ENCODE measurements around the gene EPYC.

GRCh38 chr12:89081170-89081597 lies 271.1 kb downstream of the DUSP6 start:
- PRO-cap, result no peak
- RAMPAGE, long total RNA, result no peak

GRCh38 chr12:89087249-89087665 lies 265.0 kb downstream of the DUSP6 start:
- PRO-cap, result no peak
- RAMPAGE, long total RNA, result no peak

DNA sequence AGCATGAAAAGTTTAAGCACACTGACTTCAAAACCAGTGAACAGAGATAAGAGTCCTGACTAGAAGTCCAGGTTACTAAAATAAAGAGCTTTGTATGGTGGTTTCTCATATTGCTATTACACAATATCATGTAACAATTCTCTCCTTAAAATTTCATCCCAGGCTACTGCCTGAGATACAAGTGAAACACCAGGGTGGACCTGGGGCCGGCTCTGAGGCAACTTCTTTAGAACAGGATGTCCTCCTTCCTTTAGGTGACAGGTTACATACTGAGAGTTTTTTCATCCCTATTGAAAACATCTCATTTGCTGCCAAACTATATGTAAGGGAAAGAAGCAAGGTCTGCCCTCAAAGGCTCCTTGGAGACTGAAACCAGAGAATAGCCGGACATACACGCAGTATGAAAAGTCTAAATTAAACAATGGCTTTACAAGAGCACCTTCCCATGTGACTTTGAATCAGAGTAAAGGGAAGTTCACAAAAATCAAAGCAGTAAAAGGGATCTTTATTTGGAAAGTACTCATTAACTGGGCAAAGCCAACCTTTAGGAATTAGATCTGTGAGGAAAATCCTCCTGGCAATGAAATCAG lies 139.9 kb downstream of the DUSP6 start:
- PRO-cap, result no peak
- RAMPAGE, long total RNA, result no peak

- PRO-cap, result no peak
- RAMPAGE, long total RNA, result no peak
Measured at GRCh38 chr12:89344830-89345430, 7.4 kb downstream of the DUSP6 start.

DNA sequence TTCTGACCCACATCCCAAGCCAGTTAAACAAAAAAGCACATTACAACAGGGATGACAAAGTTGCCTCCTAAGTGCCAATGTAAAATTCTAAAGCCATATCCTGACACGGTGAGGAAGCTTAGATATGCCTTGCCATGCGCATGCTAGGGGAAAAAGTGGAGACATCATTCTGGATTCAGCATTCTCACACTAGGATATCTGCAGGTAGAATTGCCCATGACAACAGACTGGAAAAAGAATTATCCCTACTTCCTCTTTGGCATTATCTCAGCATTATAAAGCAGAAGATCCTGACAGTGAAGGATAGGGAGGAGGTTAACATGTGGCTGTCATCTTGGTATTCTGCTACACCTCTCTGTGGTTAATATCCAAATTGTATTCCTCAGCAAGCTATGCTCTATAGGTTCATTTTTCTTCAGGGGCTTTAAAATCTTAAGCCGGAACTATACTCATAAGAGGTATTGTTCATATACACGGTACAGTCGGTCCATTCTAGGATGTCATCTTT lies 4.9 kb downstream of the DUSP6 start:
- PRO-cap, result no peak
- RAMPAGE, long total RNA, result no peak

GRCh38 chr12:89528170-89528917 lies 2.5 kb upstream of the POC1B start:
- PRO-cap, result no peak
- RAMPAGE, long total RNA, result no peak

GRCh38 chr12:89666954-89667734 lies 41.5 kb downstream of the ATP2B1 start:
- PRO-cap, result no peak
- RAMPAGE, long total RNA, result no peak

DNA sequence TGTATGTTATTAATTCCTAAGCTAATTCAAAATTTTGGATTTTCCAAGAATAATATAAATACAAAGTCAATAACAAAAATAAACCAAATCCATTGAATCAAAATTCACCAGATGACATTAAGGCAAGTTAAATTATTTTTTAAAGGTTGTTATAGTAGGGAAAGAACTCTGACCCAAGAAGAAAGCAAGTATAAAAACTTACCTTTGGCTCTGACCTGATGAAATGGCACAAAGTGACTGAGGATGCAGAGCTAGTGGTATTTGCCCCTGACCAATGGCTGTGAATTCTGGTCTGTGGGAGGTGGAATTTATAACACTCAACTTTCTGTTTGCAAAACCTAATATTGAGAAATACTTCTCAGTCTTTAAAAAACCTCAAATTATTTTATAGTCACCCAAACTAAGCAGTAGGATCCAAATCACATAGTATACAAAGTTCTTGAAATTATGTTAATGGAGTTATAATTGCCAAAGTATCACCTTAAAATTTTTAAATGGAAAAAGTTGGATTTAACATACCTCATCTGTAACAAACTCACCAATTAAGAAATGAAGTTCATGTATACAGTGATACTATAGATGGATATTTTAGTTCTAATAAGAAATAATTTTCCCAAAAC lies at the start of gene EPYC:
TSS of gene EPYC (minus strand) at position 228 of the 620 bp plus-strand sequence.
- PRO-cap, result no peak
- RAMPAGE, long total RNA, result no peak

GRCh38 chr12:91138284-91138910 lies 27.1 kb upstream of the LUM start:
- PRO-cap, result no peak
- RAMPAGE, long total RNA, result no peak

DNA sequence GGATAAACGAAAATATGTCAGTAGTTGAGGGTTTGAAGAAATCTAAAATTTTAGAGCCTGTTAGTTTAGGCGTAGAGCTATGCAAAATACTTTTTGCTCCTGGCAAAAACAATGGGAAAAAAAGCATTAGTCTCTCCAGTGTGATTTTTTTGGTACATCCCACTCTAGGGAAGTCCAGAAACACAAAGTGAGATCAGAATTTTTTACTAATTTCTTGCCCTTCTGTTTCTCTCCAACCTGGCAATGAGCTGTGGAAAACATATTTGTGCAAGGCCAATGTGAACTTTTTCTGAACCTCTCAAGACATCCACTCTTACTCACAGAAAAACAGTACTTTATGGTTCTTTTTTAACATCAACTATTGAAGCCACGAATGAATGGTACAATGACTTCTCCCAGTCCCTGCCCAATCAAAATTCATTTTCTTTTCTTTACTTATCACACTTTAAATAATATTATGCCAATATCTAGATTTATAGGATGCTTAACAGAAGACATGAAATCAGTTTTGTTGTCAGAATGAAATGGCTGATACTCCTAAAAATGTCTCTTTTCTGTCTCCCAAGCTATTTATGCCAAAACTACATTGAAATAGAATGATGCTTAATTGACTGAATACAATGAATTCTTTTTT lies 57.0 kb upstream of the DCN start:
- PRO-cap, result no peak
- RAMPAGE, long total RNA, result no peak

DNA sequence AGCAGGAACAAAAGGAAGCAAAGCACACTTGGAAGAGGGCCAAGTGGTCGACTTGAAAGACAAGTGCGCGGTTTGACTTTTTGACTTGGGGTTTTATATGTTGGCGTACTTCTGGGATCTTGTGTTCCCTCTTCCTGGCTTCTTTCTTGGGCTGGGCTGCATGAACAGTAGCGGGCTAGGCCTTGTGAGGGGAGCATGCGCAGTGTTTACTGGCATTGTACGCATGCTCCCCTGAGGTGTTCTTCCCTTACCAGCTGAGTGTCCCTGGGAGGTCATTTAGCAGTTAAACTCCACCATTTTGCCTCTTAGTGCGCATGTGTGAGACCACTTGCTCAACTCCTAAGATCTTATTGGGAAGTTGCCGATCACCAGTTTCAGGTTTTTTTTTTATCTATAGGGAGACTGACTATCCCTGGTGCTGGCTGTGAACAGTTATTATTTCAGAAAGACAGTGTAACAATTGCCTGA lies 369.5 kb upstream of the DCN start:
- PRO-cap, result no peak
- RAMPAGE, long total RNA, result no peak

DNA sequence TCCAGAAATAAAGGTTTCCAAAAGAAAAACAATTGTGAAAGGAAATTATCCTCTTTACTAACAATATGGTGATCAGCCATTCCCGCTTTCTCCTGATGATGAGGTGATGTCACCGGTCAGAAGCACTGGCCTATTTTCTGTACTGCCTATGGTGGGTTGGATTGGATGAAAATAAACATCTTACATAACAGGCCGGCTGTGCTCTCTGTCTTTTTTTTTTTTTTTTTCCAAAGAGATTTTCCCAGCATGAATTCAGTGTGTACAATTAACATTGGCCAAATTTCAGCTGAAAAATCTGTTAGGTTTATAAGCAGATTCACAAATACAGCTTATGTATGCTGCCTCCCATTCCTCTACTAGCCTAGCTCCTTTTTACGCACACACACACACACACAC lies 396.2 kb upstream of the DCN start:
- PRO-cap, result no peak
- RAMPAGE, long total RNA, result no peak

DNA sequence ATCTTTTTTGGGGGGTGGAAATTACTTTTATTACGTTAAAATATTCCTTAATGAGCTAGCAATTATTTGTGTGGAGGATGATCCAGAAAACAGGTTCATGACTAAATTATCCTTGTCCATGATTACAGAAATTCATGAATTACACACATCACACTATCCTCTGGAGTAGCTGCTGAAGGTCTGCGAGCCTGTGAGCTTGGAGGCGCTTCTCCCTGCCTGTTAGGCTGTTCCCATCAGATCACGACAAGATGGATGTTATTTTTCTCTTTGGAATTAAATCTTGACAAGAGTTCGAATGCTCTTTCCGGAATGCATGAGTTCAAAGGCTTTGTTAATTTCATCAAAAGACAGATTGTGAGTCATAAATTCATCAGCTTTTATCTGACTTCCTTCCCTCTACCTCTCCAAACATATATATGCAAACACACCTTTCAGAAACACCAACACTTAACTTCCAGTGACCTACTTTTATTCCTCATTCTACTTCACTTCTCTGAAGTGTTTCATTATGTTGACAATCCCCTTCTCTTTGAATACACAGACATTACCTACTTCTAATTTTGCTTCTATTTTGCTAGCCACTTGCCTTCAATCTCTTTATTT lies 274.7 kb downstream of the BTG1 start:
- PRO-cap, result no peak
- RAMPAGE, long total RNA, result no peak

DNA sequence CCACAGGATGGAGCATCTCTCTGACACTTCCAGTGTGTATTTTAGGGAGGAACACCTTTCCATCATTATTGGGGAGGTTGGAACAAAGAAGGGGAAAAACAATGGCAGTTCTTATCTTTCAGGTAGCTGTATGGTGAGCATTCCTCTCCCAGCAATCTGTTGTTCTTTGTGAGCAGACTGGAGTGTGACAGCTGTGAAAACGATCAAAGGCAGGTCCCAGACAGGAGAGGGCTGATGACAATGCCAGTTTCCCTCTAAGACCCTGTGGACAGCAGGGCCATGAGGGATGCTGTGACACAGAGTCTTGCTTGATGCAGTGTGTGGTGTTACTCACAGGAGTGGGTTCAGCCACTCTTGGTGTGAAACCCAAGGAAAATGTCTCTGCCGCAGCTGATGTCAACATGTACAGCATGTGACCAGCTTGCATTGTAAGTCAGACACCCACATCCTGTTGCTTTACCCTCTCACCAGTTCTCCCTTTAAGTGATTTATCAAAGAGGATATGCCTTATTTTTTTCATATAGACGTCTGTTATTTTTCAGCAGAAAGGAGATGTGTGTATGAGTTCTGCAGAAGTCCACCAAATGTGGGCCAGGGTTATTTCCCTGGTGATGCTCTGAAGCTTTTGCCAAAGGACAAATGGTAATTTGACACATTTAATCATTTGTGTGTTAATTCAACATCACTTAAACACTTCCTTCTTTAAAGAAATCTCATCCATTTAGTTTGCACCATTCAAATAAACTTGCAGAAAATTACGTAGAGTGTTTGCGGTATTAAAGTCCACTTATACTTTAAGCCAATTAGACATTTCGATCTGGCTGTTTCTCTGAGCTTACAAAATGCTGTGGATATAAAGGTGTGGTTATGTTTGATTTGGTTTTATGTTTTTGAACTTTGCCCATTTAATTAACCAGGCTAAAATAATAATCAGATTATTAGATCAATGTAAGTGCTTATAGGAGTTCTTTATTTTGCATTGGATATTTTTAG lies 268.5 kb downstream of the BTG1 start:
- PRO-cap, result no peak
- RAMPAGE, long total RNA, result no peak

DNA sequence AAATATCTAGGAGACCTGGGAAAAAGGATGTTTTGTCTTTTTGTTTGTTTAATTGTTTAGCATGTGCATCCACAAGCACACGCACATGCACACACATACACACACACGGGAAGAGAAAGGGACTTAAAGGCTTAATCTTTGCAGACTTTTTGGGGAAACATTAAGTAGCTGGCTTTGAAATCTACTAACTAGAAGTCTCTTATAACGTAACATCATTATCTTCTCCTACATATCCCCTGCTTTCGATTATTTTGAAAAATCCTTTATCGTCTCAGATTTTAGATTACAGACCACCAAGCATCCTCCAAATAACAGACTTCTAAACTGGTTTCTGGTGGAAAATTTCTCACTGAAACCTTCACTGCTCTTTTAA lies 37.5 kb downstream of the BTG1 start:
- PRO-cap, result no peak
- RAMPAGE, long total RNA, result no peak

DNA sequence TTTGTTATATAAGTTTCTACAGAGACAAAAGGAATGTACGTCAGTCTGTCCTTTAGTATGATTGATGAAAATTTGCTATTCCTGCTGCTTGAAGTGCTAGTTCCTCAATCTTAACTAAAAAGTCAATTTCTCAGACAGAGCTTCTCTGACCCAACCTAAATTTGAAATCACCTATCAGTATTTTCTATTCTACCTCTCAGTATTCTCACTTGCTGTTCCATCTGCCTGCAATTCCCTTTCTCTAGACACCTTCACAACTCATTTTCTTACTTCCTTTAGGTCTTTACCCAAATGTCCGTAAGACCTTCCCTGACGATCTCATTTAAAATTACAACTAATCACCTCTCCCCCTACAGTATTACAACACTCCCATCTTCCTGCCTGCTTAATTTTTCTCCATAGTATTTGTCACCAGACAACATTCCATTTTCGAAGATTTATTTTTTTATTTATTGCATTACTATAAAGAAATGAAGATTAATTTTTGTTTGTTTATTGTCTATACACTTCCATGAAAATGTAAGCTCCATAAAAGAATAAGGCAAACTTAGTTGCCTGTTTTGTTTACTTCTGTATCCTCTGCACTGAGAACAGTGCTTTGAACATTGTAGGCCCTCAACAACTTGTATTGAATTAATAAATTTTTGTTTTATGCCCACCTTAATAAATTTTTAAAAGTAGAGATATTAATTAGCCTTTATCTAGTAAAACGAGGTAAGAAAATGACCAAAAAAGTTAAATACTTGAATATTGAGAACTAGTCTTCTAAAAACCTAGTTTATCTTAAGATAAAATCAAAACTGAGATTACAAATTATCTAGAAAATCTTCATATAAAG lies 28.9 kb downstream of the BTG1 start:
- PRO-cap, result no peak
- RAMPAGE, long total RNA, result no peak

GRCh38 chr12:92132988-92133698 lies 12.5 kb downstream of the BTG1 start:
- PRO-cap, result no peak
- RAMPAGE, long total RNA, result no peak

DNA sequence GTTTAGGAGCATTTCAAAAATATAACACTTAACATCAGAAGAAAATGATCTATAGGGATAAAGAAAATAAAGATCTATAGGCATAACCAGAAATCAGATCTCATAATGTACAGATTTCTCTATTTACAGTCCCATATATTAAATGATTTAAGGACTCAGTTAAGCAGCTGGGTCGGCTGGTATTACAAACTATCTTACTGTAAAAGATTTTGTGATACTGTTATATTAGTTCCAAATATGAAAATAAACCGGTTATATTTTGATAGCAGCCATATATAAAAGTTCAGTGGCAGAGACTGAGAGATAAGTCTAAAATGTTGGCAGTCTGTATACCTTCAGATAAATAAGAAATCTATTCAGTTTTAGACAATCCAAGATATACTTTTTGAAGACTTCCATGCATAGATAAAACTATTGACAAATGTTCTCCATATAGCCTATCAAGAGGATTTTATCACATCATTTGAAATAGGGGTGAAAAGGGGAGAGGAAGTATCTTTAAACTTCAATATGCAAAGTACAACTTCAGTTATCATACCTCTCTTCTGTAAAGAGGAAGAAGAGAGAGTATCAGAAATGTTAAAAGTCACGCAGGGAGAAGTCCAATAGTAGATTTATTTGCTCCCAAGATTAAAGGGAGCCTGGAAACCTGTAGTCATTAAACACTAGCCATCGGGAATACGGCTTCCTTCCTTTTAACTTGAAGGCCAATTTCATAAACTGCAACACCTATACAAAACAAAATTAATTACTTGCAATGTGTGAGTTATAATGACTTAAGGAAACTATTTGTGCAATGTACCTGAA lies 5.0 kb downstream of the BTG1 start:
- PRO-cap, result unidirectional peak, plus-strand start at position 573 of the sequence
- RAMPAGE, long total RNA, result no peak

DNA sequence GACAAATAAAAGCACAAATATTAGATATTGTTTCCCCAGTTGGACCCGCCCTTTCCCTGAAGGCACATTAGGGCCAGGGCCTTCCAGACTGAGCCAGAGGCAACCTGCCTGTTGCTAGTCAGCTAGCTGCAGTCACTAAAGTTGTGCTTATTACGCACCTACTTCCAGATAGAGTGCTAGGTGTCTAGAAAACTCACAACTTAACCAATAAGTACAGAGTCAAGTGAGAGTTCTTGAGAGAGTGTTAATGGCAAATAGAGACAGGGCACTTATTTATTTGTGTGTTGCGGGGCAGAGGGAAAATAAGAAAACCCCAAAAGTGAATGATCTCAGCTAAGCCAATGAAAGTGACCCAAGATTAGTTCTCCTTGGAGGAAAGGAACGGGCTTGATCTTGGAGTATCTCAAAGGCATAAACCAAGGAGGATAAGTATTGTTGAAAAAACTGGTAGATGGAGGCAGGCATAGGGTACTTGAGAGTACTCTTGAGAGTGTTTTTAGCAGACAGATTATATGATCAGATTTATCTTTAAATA lies 3.1 kb upstream of the BTG1 start:
- PRO-cap, result no peak
- RAMPAGE, long total RNA, result no peak

GRCh38 chr12:92158771-92159503 lies 13.3 kb upstream of the BTG1 start:
- PRO-cap, result bidirectional peak, plus-strand start at chr12:92159367, minus-strand start at chr12:92159307
- RAMPAGE, long total RNA, result no peak